ENCODE measurements around a stretch of chr12.

- CAGE, long polyA plus RNA = no peak
- RRBS = no CpG with 5 or more reads among the region's 13 CpGs
These were observed 44.7 kb upstream of the IQSEC3 start for GRCh38 chr12:21568-22467.

- CAGE, long polyA plus RNA = no peak
- RRBS = no CpG with 5 or more reads among the region's 5 CpGs
These were observed 25.2 kb downstream of the IQSEC3 start for GRCh38 chr12:91745-92210.

DNA sequence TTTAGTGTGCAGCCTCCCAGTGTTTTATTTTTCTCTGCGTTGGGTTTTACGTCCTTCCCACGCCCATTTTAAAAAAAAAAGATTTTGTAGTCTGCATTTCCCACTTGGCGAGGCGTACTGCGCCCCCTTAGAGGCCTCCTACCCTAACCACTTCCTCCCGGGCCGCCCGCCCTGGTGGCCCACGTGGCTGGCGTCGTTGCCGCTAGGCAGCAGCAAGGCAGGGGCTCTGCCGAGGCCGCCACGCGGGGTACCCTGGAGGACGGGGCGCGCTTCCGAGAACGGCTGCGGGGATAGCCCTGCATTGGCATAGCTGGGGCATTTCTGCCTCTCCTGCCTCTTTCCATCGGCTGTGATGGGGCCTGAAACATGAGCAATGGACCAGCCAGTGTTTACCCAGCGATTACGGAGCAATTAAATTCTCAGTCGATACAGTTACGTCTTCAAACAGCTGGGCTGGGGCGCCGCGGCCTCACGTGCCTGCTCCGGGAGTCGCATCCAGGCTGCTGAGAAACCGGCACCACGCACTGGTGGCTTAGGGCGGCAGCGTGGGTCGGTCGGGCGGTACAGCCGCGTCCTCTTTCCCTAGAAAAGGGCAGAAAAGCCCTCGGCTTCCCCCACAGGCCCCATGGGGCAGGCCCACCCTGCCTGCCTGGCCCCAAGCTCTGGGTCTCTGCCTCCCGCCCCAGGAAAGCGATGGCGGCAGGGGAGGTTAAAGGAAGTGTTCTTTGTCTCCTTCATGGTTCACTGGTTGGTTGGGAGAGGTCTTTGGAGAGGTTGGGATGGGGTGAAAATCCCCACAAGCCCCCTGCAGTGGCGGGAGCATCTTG, 38.1 kb downstream of the IQSEC3 start:
- CAGE, long polyA plus RNA = no peak
- RRBS = no CpG with 5 or more reads among the region's 48 CpGs

DNA sequence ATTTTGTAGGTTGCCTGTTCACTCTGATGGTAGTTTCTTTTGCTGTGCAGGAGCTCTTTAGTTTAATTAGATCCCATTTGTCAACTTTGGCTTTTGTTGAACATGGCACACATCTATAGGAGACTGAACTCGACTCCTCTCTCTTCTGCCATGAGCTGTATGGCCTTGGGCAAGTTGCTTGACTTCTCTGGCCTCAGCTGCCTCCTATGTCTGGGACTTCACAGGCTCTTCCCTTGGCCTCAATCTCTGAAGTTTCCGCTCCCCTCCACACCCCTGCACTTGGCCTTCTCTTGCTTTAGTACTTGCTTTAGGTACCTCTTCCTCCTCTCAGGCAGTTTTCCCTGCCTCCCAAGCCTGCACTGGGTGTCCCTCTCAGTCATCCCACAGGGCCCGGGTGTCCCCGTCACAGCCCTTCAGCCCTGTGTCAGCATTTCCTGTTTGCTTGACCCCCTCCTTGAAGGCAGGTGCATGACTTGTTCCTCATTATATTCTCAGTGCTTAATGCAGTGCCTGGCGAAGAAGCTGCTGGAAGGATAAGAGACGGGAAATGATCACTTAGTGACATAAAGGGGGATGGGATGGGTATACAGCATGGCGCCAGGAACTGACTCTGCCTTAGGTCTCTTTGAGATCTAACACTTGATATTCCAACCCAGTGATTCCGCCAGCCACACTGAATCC, 61.4 kb downstream of the IQSEC3 start:
- CAGE, long polyA plus RNA = no peak
- RRBS = no CpG with 5 or more reads among the region's 8 CpGs

DNA sequence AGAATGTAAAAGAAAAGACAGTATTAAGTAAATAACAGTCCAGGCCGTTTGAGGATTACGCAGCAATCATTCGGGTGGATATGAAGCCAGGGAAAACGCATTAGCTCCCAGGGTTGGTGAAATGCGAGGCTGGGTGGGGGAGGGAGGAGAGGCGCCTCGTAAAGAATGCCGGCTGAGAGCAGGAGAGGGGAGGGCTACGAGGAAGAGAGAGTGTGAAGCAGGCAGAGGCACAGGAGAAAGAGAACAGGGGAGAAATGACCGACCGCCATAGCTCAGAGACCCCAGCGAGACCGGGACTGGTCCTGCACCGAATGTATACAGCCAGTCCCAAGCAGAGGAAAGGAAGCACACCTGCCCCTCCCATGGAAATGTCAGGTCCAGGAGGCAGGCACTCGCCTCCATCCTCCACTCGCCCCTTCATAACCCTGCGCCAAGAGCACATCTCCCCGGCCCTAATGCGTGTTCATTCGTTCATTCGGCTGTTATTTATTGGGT, 73.1 kb downstream of the IQSEC3 start:
- CAGE, long polyA plus RNA = no peak
- RRBS = no CpG with 5 or more reads among the region's 21 CpGs

DNA sequence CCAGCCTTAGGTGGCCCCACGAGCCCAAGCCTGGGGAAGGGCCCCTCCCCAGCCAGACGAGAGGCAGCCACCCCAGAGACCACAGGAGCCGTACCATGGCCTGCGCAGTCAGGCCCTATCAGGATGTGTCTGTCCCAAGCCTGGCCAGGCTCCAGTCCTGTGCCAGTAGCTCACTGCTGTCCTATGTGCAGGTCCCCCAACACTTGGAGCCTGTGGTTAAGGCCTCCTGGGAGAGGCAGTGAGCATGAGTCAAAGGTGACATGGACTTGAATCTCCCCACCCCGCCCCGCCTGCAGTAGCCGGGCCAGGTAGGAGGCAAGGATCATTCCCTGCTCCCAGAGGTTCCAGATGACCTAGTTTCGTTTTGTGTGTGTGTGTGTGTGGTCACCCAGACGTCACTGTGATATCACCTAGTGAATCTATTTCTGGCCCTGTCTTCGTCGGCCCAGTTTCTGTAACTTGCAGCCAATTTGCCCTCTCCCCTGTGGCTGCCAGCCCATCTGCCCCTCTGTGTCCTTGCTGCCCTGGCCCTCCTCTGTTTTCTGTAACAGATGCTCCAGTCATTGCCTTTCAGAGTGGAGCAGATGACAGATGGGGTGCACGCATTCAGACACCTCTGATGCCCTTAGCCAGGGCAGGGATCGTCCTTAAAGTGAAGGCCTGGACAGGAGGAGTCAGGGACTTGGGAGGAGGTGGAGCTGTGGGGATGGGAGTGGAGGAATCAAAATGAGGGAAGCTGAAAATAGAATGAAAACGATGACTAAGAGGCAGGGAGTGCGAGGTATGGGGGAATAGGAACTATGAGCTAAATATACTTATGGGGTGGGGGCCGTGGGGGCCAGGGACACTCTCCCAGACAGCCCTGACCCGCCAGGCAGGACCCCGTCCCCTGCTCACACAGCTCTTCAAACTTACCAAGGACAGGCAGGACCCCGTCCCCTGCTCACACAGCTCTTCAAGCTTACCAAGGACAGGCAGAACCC, 37.4 kb downstream of the SLC6A12 start:
- CAGE, long polyA plus RNA = no peak
- RRBS = no CpG with 5 or more reads among the region's 19 CpGs

GRCh38 chr12:296779-297177, 34.1 kb upstream of the SLC6A13 start:
- CAGE, long polyA plus RNA = no peak
- RRBS = no CpG with 5 or more reads among the region's 2 CpGs

GRCh38 chr12:377617-378075, 11.5 kb downstream of the KDM5A start:
- CAGE, long polyA plus RNA = no peak
- RRBS = no CpG with 5 or more reads among the region's 1 CpG

DNA sequence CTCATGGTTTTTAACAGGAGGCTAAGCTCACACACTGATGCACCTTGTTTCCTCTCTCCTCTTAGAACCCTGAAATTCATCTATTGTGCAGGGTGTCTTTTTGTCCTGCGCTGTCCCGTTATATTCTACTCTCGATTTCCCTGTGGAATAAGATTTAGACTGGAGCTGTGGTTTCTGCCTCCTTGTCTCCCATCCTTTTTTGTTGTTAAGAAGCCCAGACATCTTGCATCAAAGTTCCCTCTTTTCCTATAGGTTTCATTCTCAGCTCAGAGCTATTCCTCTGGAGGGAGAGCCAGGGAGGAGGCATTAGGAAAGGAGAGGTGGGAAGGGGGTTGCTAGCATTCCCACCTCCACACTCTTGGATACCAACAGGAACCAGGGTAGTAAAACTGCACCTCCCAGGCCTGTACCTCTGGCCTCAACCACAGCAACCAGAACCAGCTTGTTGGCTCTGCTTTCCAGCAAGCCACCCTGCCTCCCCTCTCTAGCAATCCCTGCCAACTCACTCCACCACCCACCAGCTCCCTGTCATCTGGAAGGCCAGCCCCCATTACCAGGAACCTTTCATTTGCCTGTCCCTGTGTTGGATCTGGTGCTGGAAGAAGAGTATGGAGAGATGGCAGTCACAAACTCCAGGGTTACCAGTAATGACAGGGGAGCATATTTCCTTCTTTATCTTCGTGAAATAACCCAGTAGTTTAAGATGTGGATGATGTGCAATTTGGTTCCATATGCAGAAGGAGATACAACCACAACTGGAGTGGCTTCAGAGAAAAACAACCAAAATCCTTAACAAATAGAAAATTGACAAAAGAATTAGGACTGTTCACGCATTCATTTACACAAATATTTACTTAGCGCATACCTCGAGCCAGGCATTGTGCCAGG, 3.1 kb downstream of the B4GALNT3 start:
- CAGE, long polyA plus RNA = no peak
- RRBS = no CpG with 5 or more reads among the region's 7 CpGs

DNA sequence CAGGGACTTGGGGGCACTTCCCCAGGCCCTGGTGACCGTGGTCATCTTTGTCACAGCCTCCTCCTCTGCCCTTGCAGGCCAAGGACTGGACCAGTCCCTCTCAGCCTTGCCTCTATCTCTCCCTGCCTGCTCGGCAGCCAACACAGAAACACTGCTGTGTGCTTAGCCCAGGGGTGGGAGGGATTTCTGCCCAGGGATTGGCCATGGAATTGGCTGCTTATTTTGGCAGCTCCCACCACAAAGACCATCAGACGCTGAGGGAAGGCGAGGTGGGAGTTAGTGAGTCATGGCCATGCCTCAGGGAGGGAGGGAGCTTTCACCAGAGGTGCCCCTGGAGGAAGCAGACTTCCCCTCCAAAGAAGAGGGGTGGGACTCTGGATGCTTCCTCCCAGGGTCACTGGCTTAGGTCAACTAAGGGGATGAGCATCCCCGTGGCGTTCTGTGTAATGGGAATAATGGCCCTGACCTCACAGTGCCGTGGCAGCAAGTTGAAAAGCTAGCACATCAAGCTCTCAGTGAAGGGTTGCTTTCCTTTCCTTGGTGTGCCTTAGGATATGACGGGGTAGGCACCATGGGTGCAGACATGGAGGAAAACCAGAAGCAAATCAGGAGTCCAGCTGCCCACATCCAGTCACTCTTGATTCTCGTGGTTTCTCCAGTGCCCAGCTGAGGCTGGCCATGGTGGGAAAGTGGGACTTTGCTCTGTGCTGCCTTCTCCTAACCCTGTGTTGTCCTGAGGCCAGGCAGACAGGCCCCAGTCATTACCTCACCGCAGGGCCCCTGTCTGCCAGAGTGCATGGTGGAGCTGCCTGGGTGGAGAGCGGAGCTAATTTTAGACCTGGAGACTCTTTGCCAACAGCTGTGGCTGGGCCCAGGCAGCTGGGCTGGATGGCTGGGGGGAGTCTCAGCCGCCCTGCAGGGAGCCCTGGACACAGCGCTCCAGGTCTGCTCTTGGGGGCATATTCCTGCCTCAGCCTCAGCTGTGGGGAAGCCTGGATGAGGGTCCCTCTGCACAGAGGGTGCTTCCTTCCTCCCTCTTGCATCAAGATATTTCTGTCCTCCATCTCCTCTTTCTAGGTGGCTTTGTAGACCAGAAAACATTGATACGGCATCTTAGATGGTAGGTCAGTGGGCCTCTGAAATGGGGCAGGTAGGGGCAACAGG, 21.5 kb downstream of the B4GALNT3 start:
- CAGE, long polyA plus RNA = no peak
- RRBS = no CpG with 5 or more reads among the region's 14 CpGs

- CAGE, long polyA plus RNA = no peak
- RRBS = no CpG with 5 or more reads among the region's 9 CpGs
These were observed 49.1 kb downstream of the B4GALNT3 start for GRCh38 chr12:508673-509446.

DNA sequence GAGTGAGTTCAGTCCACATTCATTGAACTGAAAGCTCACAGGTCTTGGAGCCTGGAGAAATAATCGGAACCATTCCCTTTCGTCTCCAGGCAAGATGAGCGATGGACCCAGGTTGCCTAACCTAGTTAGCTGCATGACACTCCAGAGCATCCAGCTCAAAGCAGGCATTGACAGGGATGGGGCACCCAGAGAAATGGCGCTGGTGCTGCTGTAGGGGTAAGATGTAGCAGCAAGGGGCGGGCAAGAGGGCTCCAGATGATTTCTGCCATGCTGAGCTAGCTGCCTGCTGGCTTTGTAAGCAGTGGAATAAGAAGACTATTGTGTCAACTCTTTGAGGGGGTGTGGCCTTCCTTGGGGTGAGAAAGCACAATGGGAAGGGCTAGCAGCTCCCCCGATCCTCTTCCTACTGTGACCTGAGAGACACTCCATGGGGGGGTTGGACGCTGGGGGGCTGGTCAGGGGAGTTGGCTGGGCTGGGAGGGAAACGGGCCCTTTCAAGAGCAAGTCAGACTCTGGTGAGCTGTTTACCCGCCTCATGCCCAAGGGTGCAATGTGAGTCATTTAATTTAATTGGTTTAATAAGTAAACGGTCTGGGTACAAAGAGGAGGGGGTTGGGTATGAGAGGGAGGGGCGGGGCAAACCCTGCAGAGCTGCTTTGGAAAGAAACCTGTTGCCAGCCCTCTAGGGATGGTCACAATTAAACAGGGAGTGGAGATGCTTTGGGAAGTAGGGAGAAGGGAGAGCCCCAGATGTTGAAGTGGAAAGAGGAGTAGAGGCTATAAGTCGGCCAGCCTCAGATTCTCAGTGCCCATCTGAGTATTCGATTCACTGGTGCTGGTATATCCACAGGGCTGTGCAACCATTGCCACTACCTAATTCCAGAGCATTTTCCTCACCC, 50.5 kb downstream of the B4GALNT3 start:
- CAGE, long polyA plus RNA = no peak
- RRBS = no CpG with 5 or more reads among the region's 13 CpGs

DNA sequence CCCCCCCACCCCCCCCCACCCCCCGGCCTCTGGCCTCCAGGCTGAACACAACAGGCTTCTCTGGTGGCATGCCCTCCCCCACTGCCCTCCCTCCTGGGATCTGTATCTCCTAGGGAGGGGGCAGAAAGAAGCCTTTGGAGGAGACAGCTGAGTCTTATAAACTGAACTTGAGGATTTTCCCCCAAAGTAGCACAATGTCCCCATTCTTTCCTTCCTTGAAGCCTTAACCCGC, 82.0 kb downstream of the B4GALNT3 start:
- CAGE, long polyA plus RNA = no peak
- RRBS = no CpG with 5 or more reads among the region's 2 CpGs

GRCh38 chr12:570414-571446, 92.5 kb downstream of the NINJ2 start:
- CAGE, long polyA plus RNA = no peak
- RRBS = 1% methylated on average over 15 of the region's 37 CpGs

- CAGE, long polyA plus RNA = no peak
- RRBS = 95% methylated on average over 2 of the region's 26 CpGs
These were observed 19.6 kb downstream of the NINJ2 start for GRCh38 chr12:643527-644134.

GRCh38 chr12:661781-662579, 1.3 kb downstream of the NINJ2 start:
- CAGE, long polyA plus RNA = no peak
- RRBS = no CpG with 5 or more reads among the region's 12 CpGs

DNA sequence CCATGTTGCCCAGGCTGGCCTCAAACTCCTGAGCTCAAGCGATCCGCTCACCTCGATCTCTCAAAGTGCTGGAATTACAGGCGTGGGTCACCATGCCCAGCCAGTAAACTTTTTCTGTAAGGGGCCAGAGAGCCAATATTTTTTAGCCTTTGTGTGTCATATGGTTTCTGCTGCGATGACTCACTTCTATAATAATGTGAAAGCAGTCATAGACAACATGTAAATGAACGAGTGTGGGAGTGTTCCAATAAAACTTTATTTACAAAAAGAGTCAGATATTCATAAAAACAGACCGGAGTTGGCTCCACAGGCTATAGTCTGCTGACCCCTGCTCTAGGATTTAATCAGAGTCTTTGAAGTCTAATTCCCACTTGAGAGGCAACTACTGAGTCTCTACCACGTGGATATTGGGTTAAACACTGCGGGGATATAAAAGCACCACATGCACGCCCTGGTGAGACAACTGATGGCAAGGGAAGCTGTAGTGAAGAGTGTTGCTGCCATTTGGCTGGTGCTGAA, 3.5 kb upstream of the NINJ2 start:
- CAGE, long polyA plus RNA = no peak
- RRBS = no CpG with 5 or more reads among the region's 10 CpGs

DNA sequence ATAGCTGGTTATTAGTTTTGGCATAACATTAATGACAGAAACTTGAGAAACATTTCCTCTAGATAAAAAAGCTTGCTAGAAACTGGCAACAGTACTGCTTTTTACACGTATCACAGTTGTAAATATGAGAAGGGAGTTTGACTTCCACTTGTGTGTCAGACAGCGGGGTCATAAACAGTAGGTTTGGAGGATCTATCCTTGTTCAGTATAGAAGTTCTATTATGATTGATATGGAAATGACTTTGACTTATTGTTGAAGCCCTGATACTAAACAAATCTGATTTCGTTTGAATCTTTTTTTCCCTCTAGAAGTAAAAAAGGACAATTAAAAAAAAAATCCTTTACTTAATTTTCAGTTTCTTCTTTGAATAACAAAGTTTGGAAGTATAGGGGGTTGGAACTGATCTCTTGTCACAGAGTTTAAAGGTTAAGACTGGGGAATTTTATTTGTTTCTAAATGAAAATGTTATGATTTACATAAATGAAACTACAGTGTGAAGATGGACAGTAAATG, 50.0 kb downstream of the WNK1 start:
- CAGE, long polyA plus RNA = no peak
- RRBS = no CpG with 5 or more reads among the region's 3 CpGs

GRCh38 chr12:885562-886066, 63.9 kb downstream of the RAD52 start:
- CAGE, long polyA plus RNA = no peak
- RRBS = no CpG with 5 or more reads among the region's 1 CpG

DNA sequence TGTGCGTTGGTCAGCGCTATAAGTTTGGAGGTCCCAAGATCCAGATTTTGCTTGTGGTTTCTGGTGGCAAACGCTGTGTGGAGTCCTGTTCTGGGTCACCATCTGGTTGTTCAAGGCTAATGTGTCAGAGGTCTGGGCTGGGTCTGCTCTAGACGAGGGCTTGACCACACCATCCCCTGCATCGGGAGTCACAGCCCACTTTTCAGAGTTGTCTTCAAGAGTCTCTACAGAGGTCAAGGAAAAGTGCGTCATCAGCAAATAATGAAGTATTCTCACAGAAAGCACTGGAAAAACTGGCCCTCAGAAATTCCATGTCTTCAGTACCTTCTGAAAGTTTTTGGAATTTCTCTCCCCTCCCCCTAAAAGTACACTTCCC, 35.6 kb downstream of the RAD52 start:
- CAGE, long polyA plus RNA = no peak
- RRBS = no CpG with 5 or more reads among the region's 6 CpGs